ENCODE data around the genes SLC41A3, ALDH1L1, CFAP100 and UROC1.

GRCh38 chr3:125915224-125915630, 53.8 kb upstream of the ROPN1B start:
- PRO-cap, result no peak
- RRBS, result no CpG with 5 or more reads among the region's 18 CpGs

- PRO-cap, result no peak
- RRBS, result 81% methylated on average over 3 of the region's 11 CpGs
Observed at GRCh38 chr3:126026223-126026735, 57.3 kb downstream of the ROPN1B start.

DNA sequence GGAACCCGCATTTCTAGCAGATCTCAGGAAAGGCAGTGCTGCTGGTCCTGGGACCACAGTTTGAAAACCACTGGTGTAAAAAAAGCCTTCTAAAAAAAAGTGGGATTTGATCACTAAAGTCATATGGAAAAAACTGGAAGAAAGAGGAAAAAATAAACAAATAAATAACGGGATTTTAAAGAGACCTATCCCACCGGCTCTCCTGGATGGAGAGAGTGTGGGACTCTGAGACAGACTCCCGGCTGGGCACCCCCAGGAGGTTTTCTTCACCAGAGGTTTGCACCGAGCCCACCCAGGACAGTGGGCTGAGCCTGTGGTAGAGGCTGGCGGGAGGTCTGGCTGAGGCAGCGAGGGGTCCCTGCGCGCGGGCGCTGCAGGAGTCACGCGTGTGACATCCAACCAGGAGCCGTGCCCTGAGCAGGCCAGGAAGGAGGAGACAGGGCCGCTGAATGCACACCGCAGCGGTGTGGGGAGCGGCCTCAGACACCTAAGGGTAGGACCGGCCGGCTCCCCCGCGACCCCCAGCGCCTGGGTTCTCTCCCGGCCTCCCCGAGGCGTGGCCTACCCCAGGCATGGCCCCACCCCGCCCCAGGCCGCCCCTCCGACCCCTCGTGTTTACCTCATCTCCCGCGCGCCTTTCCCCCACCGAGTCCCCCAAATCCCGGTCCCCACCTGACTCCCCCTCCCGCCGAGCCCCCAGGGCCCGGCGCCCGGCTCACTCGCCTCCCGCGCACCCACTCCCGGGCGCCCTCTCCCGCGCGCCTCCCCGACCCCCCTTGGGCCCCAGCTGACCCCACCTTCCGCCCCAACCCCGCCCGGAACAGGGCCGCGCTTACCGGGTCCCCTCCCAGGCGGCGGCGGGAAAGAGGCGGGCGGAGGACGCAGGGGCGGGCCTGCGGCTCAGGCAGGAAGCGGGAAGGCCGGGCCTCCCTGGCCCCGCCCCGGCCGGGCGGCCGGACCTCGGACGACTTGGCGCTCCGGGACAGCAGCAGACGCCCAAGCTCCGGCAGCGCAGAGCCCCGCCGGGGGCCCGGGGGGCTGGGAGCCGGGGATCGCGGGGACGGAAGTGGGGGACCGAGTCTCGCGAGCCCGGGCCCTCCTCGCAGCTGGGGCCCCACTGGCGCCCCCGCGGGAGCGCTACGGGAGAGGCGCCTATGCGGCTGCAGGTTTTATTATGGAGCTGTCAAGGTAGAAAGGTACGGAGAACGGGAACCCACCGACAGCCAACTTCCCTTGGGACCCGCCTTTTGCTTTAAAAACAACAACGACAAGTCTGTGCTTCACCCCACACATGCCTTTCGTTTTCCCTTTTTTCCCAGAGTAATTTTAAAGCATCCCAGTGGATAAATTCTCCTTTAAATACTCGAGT, at the start of gene SLC41A3:
Gene SLC41A3, minus strand, starts transcription at position 868 of the 1,369 bp plus-strand sequence.
- PRO-cap, result bidirectional peak, plus-strand start at position 425 of the sequence, minus-strand start at position 446 of the sequence; bidirectional peak, plus-strand start at position 1,014 of the sequence, minus-strand start at position 765 of the sequence
- RRBS, result 1% methylated on average over 42 of the region's 103 CpGs

GRCh38 chr3:126101452-126101998, 17.6 kb upstream of the SLC41A3 start:
- PRO-cap, result no peak
- RRBS, result no CpG with 5 or more reads among the region's 12 CpGs

- PRO-cap, result bidirectional peak, plus-strand start at chr3:126180679, minus-strand start at chr3:126180608; bidirectional peak, plus-strand start at chr3:126181053, minus-strand start at chr3:126180918
- RRBS, result 4% methylated on average over 31 of the region's 67 CpGs
Observed at GRCh38 chr3:126180270-126181308, at the start of gene ALDH1L1. Gene ALDH1L1, minus strand, starts transcription at chr3:126180586.

DNA sequence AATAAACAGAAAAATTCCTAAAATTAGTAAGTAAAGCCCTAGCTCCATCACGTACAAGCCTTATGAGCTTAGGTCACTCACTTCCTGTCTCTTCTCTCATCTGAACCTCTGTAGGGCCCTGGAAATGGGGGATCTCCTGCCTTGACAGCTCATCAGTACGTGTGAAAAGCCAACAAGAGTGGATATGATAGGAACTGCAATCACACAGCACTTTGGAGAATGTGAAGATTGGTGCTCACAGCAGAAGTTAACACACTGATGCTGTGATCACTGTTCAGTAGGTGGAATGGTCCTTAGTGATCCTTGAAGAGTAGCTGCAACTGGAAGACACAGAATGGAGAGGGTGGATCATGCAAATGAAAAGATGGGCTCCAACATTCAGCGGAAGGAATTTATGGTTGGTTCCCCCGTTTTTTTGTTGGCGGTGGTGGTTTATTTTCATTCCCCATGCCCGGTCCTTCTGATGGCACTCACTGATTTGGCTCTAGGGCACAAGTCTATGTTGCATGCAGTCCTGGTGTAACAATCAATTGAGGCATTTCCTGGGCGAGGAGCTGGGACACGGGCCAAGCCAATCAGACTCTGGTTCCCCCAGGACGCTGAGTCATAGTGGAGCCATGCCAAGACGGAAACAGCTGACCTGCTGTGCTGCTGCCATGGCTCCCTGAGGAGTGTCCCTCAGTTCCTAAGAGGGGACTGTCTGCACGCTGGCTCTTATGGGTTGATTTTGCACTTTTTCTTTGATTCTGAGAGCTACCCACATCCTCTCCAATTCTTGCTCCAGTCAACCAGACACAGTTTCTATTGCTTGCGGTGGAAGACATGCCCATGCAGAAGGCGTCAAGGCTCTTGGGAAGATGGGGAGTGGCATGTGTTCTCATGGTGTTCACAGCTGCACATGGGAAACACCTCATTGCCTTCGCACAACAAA, 28.1 kb upstream of the ALDH1L1 start:
- PRO-cap, result no peak
- RRBS, result no CpG with 5 or more reads among the region's 14 CpGs

DNA sequence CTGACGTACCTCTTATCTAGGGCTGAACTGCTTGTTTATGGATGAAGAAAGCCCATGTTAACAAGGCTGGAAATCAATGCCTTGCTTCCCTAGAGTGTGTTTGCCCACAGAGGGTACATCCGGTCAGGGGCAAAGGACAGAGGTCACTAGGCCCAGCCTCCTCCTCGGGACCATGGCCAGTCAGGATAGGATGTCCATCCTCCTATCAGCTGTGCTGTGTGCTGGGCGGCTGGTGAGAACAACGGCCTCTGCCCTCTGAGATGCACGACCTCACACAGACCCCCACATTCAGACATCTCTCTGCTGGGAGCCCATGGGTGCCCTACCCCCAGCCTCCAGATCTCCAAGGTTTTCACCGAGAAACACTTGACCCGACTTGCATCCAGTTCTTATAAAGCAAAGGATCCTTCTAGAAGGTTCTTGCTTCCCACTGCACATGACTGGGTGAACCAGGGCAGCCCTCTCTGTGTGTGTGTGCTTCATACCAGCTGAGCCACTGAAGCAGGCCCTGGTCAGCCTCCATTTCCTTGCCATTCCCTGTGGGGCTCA, 15.7 kb downstream of the KLF15 start:
- PRO-cap, result no peak
- RRBS, result no CpG with 5 or more reads among the region's 8 CpGs

- PRO-cap, result no peak
- RRBS, result 61% methylated on average over 2 of the region's 38 CpGs
Observed at GRCh38 chr3:126343692-126344464, 13.3 kb downstream of the KLF15 start.

DNA sequence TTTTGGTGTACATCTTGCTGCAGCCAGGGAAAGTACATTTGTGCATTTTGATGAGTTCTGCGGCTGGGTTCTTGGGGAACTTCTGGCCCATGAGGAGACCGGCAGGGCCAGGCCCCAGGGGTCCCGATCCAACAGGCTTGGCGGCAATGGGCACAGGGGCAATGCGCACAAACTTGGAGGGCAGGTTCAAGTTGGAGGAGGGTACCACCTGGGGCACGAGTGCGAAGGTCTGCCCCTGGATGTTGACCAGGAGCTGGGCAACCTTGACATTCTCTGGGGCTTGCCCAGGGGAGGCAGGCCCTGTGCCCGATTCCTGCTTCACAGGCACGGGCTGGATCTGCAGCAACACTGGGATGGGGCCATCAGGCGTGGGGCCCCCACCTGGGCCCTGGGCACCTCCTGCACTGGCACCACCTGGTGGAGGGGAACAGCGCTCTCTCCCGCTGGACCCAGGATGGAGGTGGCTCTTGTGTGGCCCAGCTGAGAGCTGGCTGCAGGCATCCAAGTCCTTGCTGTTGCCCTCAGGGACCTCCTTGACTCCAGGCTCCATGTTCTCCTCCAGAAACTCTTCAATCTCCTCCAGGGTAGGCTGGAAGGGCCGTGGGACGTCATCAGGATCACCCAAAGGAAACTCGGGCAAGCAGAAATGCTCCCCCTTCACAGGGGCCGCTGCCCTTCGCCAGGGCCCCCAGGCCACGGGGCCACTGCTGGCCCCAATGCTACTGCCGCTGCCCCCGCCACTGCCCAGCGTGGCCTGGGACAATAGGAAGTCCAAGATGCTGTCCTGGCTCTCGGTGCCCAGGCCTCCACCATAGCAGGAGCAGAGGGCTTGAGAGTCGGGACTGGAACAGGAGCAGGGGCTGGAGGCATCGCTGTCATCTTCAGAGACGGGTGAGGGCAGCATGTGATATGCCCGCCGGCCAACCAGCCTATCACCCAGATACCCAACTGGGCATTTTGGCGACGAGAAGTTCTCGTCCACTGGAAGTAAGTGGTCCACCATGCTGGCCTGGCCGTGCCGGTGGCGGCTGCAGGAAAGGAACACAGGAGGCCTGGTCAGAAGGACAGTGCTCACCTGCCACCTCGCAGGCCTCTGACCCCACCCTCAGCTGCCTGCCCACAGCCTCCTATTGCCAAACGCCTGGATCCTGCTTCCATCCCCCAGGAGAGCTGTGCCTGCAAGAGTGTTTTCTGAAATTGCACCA, 4.9 kb downstream of the KLF15 start:
- PRO-cap, result no peak
- RRBS, result 100% methylated on average over 2 of the region's 35 CpGs

- PRO-cap, result unidirectional peak, minus-strand start at chr3:126389265
- RRBS, result 5% methylated on average over 36 of the region's 76 CpGs
Observed at GRCh38 chr3:126389060-126390156, 5.3 kb upstream of the CFAP100 start.

GRCh38 chr3:126394567-126395047, at the start of gene CFAP100:
Gene CFAP100, plus strand, starts transcription at chr3:126394909.
- PRO-cap, result no peak
- RRBS, result 6% methylated on average over 17 of the region's 41 CpGs

DNA sequence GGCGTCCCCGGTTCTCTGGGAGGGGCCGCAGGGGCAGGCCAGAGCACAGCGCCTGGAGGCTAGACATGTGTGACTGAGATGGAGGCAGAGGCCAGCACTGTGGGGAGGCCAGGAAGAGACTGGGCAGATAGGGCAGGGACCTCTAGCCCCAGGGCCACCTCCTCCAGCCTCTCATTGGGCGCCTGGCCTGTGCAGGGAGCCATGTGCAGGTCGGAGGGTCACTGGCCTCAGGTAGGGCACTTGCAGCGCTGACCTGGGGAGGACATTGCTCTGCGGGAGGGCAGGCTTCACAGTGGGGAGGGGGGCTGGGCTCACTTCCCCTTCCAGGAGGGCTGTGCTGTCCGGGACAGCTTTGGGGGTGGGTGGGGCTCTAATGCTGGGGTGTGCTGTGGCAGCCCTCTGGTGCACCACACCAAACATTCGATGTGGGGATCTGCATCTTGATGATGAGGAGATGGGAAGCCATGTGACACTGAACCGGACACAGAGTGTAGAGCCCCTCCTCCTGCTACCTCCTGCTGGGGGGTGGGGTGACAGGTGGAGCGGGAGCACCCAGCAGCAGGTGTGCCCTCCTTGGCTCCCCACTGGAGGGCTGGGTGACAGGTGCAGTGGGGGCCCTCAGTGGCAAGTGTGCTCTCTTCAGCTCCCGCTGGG, at the start of gene UROC1:
Gene UROC1, minus strand, starts transcription at position 121 of the 654 bp plus-strand sequence.
- PRO-cap, result no peak
- RRBS, result no CpG with 5 or more reads among the region's 13 CpGs

DNA sequence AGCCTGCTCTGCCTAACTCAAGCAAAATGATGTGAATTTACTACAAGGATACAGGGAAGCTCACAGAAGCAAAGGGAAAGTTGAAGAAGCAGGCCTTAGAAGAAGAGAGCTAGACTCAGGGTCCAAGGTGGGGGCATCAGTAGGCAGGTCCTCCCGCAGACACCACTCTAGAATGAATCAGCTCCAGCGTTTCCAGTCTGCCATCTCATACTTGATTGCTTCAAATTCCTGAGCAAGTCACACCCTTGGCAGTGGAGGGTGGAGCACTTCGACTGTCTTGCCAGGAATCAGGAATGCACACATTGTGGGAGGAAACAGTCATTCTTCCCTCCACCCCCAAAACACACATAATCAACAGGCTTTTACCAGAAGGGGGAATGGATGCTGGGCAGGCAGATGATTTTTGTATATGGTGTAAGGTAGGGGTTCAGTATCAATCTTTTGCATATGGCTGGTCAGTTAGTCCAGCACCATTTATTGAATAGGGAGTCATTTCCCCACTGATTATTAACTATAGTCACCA, 78.5 kb downstream of the CHCHD6 start:
- PRO-cap, result no peak
- RRBS, result no CpG with 5 or more reads among the region's 3 CpGs

DNA sequence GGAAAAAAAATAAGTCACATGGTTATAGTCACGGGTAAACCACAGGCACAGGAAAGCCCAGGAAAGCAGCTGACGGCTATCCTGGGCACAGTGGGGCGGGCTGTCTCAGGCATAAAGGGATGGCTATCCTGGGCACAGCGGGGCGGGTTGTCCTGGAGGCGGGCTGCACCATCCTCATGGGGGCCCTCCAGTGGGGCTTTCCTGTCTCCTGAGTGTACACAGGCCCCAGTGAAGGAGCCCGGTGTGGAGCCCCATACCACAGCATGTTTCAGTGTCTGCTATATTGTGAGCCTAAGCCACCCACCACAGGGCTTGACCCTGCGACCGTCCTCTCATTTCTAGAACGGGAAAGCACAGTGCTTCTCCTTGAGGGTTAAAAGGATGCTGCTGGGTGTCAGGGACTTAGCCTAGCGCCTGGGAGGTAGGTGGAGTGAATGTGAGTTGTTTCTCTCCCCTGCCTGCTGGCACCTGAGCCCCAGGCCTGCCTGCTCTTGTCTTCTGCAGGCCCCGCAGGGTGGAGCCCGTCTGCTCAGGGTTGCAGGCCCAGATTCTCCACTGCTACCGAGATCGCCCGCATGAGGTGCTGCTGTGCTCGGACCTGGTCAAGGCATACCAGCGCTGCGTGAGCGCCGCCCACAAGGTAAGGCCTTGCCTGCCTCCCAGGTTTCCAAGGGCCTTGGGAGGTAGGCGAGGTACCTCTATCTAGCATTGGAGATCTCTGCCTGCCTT, 25.8 kb upstream of the PLXNA1 start:
- PRO-cap, result no peak
- RRBS, result no CpG with 5 or more reads among the region's 22 CpGs

- PRO-cap, result bidirectional peak, plus-strand start at chr3:127002397, minus-strand start at chr3:127002233
- RRBS, result 7% methylated on average over 4 of the region's 26 CpGs
Observed at GRCh38 chr3:127001999-127002734, 19.3 kb downstream of the PLXNA1 start.

- PRO-cap, result no peak
- RRBS, result 54% methylated on average over 5 of the region's 11 CpGs
Observed at GRCh38 chr3:127304466-127304818, 16.6 kb upstream of the PRR20G start.

DNA sequence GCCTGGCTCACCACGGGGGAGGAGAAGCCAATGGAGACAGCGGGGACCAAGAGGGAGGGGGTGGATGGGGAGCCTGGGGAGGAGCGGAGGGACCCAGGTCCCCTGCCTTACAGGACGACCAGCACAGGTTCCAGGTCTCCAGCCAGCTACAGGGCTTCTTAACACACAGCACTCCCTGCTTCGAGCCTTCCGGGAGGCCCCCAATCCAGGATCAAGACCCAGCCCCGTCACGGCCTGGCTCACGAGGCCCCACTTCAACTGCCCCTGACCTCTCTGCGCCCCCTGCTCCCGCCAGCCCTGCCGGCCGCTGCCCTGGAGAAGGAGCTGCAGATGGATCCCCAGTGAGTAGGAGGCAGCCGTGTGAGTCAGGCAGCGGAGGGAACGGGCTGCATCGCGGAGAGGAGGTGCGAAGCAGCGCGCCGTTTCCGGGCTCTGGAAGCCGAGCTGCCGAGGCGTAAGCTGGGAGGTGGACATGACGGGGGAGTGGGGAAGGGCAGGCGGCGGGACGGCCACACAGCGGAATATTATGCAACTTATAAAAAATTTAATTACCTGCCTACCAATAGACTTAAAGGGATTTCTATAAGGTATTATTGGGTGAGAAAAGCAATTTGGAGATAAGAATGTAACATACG, 133.5 kb downstream of the TPRA1 start:
- PRO-cap, result no peak
- RRBS, result 5% methylated on average over 12 of the region's 32 CpGs

DNA sequence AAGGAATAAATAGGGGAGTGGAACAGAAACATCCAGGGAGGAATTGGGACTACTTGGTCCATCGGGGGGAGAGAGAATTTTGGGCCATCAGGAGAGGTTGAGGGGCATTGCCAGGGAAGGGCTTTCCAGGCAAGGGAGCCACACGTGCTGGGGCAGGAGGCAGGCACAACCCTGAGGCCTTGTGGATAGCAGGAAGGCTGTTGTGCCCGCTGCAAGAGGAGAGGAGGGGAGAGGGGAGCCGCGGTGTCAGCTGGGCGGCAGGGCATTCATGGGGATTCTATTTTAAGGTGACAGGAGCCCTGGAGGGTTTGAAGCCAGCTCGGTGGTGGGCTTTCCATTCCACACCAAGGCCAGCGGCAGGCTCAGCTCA, 43.7 kb downstream of the TPRA1 start:
- PRO-cap, result no peak
- RRBS, result no CpG with 5 or more reads among the region's 8 CpGs

DNA sequence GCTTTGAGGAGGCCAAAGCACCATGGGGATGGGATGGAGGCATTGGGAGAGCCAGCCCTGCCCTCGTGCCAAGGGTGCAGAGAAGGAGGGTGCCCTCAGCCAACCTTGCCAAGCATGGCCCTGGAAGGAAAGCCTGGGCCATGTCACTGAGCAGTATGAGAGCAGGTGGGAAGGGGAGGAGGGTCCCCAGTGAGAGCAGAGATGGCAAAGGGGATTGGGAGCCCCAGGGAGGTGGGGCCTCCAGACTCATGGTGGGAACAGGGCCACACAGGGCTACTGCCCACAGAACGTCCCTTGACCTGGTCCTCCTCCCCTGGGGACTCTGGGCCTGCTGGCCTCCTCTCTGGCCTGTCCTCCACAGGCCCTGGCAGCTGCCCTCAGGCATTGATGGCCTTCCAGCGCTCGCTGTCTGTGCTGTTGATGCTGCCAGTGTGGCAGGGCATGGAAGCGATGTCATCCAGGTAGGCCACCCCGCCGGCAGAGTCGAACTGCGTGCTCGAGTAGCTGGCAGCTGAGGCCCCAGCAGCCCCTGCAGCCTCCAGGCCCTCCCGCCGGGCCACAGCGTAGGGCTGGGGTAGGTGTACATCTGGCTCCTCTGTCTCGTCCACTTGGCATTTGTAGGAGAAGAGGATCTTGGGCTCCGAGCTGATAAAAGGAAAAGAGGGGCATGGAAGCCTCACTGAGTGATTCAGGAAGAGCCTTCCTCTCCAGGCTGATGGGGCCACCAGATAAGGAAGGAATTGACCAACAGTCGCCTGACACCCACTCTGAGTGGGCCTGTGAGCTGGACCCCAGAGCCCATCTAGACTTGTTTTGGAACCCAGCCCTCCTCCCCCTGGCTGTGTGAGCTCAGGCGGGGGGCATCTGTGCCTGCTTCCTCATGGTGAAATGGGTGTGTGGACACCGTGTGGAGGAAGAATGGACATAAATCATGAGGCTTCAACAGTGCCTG, 17.1 kb downstream of the TPRA1 start:
- PRO-cap, result no peak
- RRBS, result 87% methylated on average over 6 of the region's 18 CpGs

GRCh38 chr3:127589584-127590050, 916 bp downstream of the TPRA1 start:
- PRO-cap, result no peak
- RRBS, result 10% methylated on average over 5 of the region's 24 CpGs